ENCODE measurements around a stretch of chr18.

DNA sequence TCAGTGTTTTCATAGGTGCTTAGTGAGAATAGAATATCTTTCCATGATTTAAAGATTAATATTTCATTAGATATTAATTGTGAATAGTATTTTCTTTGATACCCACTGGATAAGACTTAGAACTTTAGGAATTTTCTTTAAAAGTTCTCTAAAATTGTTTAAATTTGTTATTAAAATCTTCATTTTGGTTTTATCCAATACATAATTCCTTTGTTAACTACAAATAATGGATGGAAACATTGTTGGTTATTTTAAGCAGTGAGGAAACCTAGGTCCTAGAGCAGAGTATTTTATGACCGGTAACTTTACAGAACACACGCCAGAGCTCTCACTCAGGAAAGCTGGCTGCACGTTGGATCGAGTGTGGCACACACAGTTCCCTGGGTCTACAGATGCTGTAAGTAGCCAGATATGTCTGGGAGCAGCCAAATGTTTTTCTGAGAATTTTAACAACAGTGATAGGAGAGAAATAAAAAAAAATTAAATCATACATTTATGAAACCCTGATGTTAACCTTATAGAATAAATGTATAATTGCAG lies 264.4 kb downstream of the ZNF407 start:
- PRO-cap: no peak
CAGE:
- cytosol, long polyA minus RNA: no peak
- cytosol, long polyA plus RNA: no peak
- long polyA plus RNA: no peak
- nucleus, long polyA minus RNA: no peak
- nucleus, long polyA plus RNA: no peak

DNA sequence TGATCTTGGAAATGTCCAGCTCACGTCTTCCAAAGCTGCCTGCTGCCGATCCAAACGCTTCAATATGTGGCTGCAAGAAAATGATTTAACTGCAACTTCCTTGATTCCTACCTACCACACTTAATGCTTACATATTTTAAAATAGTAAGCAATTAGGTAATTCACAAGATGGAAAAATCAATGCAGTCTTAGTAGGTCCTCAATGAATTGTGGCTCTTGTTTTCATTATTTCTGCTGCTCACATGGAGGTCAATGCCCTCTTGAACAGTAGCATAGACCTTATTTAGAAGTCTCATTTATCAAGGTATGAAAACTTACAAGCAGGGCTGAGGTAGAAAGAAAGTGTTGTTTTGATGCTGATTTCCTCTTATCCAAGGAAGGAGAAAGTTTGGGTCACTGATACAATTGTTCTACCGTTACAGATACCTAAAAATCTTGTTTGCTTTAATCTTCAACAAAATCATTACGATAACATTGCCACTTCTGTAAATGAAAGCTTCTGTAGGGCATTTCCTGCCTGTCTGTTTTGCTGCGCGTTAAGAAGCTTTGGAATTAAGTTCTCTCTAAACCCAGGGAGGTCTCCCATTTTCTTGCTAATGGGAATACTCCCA lies 258.7 kb downstream of the PTGR3 start:
- PRO-cap: no peak
CAGE:
- cytosol, long polyA minus RNA: no peak
- cytosol, long polyA plus RNA: no peak
- long polyA plus RNA: no peak
- nucleus, long polyA minus RNA: no peak
- nucleus, long polyA plus RNA: no peak

- PRO-cap: no peak
CAGE:
- cytosol, long polyA minus RNA: no peak
- cytosol, long polyA plus RNA: no peak
- long polyA plus RNA: no peak
- nucleus, long polyA minus RNA: no peak
- nucleus, long polyA plus RNA: no peak
These were observed 4.2 kb downstream of the TSHZ1 start for GRCh38 chr18:75214639-75215407.

DNA sequence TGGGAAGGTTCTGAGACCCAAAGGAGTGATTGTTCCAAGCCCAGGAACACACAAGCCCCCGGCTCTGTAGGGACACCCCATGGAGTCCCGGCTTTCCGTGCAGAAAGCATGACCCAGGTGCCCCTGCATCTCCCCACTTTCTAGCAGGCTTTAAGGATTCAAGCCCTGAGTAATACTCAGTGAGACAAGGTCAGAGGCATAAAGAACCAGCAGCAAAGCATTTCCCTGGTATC lies 16.3 kb downstream of the TSHZ1 start:
- PRO-cap: no peak
CAGE:
- cytosol, long polyA minus RNA: no peak
- cytosol, long polyA plus RNA: no peak
- long polyA plus RNA: no peak
- nucleus, long polyA minus RNA: no peak
- nucleus, long polyA plus RNA: no peak

GRCh38 chr18:76447156-76448107 lies 47.6 kb downstream of the ZNF516 start:
- PRO-cap: no peak
CAGE:
- cytosol, long polyA minus RNA: no peak
- cytosol, long polyA plus RNA: no peak
- long polyA plus RNA: no peak
- nucleus, long polyA minus RNA: no peak
- nucleus, long polyA plus RNA: no peak

GRCh38 chr18:76459653-76460566 lies 35.1 kb downstream of the ZNF516 start:
- PRO-cap: no peak
CAGE:
- cytosol, long polyA minus RNA: no peak
- cytosol, long polyA plus RNA: no peak
- long polyA plus RNA: no peak
- nucleus, long polyA minus RNA: no peak
- nucleus, long polyA plus RNA: no peak

DNA sequence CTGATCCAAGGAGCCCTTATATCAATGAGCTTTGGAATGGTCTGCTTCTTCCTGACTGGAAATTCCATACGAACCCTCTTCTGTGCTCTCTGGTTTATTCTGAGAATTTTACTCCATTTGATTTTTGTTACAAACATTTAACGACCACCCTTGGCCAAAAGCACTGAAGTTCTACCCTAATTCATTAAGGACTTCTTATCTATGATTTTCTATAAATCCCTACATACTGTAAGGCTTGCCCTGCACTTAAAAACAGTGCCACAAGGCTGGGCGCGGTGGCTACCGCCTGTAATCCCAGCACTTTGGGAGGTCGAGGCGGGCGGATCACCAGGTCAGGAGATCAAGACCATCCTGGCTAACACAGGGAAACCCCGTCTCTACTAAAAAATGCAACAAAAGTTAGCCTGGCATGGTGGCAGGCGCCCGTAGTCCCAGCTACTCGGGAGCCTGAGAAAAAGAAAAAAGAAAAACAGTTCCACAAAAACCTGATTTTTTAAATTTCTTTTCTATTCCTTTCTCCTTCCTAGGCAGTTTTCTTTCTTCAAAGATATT lies 24.5 kb downstream of the ZNF516 start:
- PRO-cap: no peak
CAGE:
- cytosol, long polyA minus RNA: no peak
- cytosol, long polyA plus RNA: no peak
- long polyA plus RNA: no peak
- nucleus, long polyA minus RNA: no peak
- nucleus, long polyA plus RNA: no peak

DNA sequence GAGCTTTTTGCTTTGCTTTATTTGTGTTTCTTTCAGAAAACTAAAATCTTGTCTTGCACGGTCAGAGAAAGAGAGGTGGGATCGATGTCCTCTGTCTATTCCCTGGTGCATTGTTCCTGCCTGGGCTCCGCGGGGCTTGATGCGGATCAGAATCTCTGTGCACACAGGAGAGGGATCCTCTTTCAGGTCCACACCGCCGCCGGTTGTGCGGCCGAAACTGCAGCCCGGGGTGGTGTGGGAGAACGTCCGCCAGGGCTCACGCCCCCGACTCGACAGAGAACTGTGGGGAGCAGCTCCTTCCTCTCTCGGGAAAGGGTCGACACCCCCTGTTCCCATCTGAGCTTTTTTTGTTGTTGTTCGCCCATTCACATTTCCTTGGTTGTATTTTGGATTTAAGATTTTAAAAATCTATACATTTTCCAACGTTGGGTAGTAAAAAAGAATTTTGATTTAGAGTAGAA lies 23.6 kb upstream of the ZNF516 start:
- PRO-cap: bidirectional peak, plus-strand start at position 178 of the sequence, minus-strand start at position 207 of the sequence
CAGE:
- cytosol, long polyA minus RNA: no peak
- cytosol, long polyA plus RNA: no peak
- long polyA plus RNA: no peak
- nucleus, long polyA minus RNA: no peak
- nucleus, long polyA plus RNA: no peak

DNA sequence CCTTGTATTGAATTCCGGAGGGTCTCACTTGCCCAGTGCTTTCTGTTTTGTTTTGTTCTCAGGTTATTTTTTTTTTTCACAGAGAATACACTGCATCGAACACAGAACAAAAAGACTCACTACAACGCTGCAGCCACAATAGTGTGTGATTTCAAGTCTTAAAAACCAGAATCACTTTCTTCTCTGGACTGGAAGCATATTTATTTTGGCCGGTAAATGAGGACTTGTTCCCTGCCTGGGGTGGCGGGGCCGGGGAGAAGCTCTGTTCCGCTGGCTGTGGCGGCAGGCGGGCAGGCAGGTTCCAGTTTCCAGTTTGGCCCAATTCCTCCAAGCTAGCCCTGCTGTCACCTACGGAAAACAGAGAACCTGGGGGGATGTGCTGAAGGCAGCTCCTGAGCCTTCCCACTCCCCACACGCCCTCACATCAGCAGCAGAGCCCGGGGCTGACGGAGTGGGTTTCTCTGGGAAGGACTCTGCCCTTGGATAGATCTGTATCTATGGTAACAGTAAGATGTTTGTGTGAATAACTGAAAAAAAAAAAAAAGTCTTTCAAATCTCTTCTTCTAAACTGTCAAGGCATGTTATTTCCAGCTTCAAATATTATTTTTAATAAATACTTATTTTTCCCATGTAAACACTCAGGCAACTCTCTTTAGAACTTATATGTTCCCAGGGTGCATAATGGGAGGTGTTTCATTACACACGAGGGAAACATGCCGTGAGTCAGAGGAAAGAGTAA lies 115.9 kb upstream of the ZNF516 start:
- PRO-cap: no peak
CAGE:
- cytosol, long polyA minus RNA: no peak
- cytosol, long polyA plus RNA: no peak
- long polyA plus RNA: no peak
- nucleus, long polyA minus RNA: no peak
- nucleus, long polyA plus RNA: no peak

DNA sequence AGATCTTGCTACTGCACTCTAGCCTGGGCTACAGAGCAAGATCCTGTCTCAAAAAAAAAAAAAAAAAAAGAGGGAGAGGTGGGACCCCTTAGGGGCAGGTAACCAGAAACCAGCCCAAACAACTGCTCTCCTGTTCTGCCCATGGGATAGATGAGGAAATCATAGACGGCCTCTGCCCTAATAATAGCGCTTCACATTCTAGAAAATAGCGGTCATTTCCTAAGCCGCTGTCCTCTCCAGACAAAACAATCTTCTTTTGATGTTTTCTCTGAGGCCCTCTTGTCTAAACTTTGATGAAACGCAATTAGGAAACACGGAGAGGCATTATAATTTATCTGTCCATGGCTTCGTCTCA lies 151.8 kb upstream of the ZNF236 start:
- PRO-cap: no peak
CAGE:
- cytosol, long polyA minus RNA: no peak
- cytosol, long polyA plus RNA: no peak
- long polyA plus RNA: no peak
- nucleus, long polyA minus RNA: no peak
- nucleus, long polyA plus RNA: no peak

DNA sequence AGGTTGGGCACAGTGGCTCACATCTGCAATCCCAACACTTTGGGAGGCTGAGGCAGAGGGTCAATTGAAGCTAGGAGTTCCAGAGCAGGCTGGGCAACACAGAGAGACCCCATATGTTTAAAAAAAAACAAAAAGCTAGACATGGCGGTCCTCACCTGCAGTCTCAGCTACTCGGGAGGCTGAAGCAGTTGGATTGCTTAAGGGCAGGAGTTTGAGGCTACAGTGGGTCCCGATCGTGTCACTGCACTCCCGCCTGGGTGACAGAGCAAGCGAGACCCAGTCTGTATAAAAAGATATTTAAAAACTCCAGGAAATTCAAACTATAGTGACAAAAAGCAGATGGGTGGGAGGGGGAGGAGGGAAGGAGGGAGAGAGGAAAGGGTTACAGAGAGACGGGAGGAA lies 1.0 kb upstream of the ZNF236 start:
- PRO-cap: no peak
CAGE:
- cytosol, long polyA minus RNA: no peak
- cytosol, long polyA plus RNA: no peak
- long polyA plus RNA: no peak
- nucleus, long polyA minus RNA: no peak
- nucleus, long polyA plus RNA: no peak

DNA sequence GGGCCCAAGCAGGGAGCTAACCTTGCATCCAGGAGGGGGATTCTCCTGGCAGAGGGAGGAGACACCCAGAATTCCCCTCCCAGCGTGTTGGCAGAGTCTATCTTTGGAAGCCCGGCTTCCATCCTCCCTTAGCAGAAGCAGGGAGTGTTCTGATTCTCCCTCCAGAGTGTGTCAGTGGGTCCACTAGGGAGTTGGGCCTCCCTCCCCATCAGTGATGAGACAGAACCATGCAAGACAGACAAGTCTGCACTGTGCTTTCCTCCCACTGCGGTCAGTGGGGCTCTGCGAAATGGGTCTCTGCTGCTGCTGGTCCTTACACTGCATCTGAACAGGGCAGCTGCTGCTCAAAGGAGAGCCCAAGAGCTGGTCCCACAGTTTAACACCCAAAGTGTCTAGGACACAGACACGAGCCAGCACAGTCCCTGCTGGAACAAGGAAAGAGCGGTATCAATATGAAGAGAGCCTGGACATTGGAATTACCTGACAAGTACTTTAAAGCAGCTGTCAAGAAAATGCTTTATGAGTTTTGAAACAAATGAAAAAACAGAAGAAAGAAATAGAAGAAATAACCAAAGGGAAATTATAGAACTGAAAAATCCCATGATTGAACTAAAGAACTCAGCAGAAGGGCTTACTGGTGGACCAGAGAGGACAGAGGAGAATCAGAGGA lies 40.2 kb downstream of the ZNF236 start:
- PRO-cap: no peak
CAGE:
- cytosol, long polyA minus RNA: no peak
- cytosol, long polyA plus RNA: no peak
- long polyA plus RNA: no peak
- nucleus, long polyA minus RNA: no peak
- nucleus, long polyA plus RNA: no peak

DNA sequence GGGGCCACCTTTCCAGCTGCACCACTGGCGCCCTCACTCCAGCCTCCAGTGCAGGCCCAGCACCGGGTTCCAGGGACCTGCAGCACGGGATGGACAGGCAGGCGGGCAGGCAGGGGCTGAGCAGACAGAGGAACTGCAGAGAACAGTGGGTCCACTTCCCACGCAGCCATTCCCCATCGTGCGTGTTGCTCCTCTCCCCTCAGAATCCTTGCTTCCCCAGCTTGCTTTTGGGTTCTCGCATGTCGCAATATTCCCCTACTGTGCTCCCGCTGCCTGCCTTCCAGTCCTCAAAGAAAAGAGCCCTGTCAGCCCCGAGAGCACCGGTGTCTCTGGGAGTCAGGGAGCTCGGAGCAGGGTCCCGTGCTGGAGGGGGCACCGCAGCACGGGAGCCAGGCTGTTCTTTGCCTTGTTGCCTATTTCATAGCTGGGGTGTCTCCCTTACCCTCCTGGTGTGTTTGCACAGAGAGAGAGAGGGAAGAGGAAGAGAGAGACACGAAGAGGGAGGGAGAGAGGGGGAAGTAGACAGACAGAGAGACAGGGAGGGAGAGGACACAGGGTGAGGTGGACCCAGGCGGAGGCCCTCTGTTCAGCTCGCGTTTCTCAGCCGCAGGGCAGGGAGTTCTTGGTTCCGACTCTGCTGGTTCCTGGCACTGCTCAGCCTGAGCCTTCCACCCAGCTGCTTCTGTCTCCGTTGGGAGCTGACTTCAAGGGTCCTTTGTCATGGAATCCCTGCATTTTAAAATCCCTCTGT lies 126.0 kb downstream of the MBP start:
- PRO-cap: no peak
CAGE:
- cytosol, long polyA minus RNA: no peak
- cytosol, long polyA plus RNA: no peak
- long polyA plus RNA: no peak
- nucleus, long polyA minus RNA: no peak
- nucleus, long polyA plus RNA: no peak

GRCh38 chr18:77071691-77072349 lies 60.8 kb downstream of the MBP start:
- PRO-cap: no peak
CAGE:
- cytosol, long polyA minus RNA: no peak
- cytosol, long polyA plus RNA: no peak
- long polyA plus RNA: no peak
- nucleus, long polyA minus RNA: start-site peak on the minus strand at chr18:77071797-77071824, 11 reads
- nucleus, long polyA plus RNA: no peak

GRCh38 chr18:77107842-77108654 lies 24.5 kb downstream of the MBP start:
- PRO-cap: no peak
CAGE:
- cytosol, long polyA minus RNA: no peak
- cytosol, long polyA plus RNA: no peak
- long polyA plus RNA: no peak
- nucleus, long polyA minus RNA: no peak
- nucleus, long polyA plus RNA: no peak

- PRO-cap: no peak
CAGE:
- cytosol, long polyA minus RNA: no peak
- cytosol, long polyA plus RNA: no peak
- long polyA plus RNA: no peak
- nucleus, long polyA minus RNA: no peak
- nucleus, long polyA plus RNA: no peak
These were observed 822 bp downstream of the MBP start for GRCh38 chr18:77131864-77132057.

DNA sequence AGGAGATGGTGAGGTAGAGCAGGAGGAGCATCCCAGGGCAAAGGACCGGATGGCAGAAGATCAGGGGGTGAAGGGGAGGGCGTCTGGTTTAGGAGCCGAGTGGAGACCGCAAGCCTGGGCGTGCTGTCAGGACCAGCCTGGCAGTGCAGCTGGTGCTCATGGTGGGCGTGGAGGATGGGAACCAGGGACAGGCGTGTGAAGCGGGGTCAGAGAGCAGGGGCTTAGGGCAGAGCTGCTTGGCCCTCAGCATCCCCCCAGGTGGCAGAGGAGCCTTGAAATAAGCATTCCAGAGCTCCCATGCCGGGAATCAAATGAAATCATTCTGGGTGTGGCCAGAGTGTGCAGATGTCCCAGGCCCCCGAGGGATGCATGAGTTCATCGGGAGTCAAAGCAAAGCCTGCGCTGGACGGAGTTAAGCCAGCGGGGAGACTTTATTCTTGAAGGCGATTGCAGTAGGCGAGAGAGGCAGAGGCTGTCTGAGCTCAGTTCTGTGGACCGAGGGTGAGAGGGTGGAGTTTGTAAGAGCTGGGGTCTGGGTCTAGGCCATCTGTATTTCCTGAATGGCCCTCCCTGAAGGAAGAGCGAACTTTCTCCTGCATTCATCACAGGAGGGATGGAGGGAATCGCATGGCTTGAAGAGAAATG lies 33.1 kb upstream of the MBP start:
- PRO-cap: no peak
CAGE:
- cytosol, long polyA minus RNA: no peak
- cytosol, long polyA plus RNA: no peak
- long polyA plus RNA: no peak
- nucleus, long polyA minus RNA: no peak
- nucleus, long polyA plus RNA: no peak

DNA sequence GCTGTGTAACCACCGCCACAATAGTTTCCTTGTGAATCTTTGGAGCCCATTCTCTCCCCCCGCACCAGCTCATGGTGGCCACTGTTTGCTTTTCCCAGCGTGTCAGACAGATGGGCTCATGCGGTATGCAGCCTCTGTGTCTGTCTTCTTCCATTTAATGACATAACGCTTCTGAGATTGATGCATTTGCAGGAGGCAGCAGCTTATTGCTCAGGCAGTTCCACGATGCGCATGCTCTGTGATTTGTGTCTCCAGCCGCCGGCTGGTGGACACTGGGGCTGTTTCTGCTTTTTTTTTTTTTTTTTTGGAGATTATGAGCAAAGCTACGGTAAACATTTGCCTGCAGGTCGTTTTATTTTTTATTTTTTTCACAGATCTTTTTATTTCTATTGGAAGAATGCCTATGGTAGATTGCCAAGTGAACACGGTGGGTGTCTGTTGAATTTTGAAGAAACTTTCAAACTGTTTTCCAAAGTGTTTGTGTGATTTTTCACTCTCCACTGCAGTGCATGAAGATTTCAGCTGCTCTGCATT lies 117.8 kb downstream of the GALR1 start:
- PRO-cap: no peak
CAGE:
- cytosol, long polyA minus RNA: no peak
- cytosol, long polyA plus RNA: no peak
- long polyA plus RNA: no peak
- nucleus, long polyA minus RNA: no peak
- nucleus, long polyA plus RNA: no peak

- PRO-cap: no peak
CAGE:
- cytosol, long polyA minus RNA: no peak
- cytosol, long polyA plus RNA: no peak
- long polyA plus RNA: no peak
- nucleus, long polyA minus RNA: no peak
- nucleus, long polyA plus RNA: no peak
These were observed 823.1 kb upstream of the SALL3 start for GRCh38 chr18:78156490-78156970.

GRCh38 chr18:79068129-79068923 lies 868 bp upstream of the ATP9B start:
- PRO-cap: no peak
CAGE:
- cytosol, long polyA minus RNA: no peak
- cytosol, long polyA plus RNA: no peak
- long polyA plus RNA: no peak
- nucleus, long polyA minus RNA: no peak
- nucleus, long polyA plus RNA: no peak